T47D (cell line): ENCODE results near the genes CTSH, TMED3 and ARNT2.

DNA sequence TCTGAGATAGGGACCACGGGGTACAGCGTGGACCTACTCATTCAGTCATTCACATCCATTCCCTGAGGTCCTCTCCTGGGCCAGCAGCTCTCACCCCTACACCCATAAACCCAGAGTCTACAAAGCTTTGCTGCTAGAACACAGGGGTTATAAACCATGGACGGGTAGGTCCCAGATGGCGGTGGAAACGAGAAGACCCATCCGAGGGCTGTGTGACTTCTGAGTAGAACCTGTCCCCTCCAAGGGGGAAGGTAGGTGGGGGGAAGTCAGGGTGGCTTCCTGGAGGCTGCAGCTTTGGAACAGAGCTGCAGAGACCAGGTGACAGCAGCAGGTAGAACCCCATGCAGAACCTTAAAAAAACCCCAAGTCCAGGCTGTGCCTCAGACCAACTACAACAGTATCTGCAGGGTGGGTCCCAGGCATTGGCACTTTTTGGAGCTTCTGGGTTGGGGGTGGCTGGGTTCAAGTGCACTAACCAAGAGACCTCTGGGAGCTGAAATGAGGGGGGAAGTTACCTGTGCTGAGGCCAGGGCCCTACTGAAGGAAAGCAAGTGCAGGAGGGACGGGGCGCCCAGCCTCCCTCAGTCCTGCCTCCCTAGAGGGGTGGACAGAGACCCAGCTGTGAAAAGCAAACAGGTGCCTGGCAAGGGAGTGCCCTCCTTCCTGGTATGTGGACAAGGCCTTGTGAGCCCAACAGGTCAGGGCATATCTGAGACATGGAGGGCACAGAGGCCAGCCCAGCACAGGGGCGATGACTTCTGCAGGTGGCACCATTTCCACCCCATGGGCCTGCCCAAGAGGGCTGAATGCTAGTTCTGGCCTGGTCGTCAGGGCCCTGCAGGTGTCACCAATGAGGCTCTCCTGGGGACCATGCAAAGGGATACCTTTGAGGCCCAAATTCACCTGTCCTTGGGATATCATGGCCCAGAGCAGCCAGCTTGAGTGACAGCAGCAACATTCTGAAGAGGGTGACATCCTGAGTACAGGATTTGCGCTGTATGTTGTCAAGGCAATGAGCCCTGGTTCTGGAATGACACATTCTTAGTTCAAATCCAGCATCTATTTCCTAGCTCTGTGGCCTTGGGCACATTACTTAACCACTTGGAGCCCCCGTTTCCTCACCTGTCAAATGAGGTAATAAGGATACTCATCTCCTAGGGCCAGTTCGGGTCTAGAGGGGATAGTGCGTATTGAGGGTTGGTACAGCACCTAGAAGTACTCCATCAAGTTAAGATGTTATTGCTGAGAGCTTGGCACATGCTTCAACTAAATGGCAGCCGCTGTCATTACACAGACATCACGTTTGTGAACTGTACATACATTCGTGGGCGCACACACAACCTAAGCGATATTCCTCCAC lies 18.7 kb downstream of the CTSH start:
- RRBS, result no CpG with 5 or more reads among the region's 19 CpGs

DNA sequence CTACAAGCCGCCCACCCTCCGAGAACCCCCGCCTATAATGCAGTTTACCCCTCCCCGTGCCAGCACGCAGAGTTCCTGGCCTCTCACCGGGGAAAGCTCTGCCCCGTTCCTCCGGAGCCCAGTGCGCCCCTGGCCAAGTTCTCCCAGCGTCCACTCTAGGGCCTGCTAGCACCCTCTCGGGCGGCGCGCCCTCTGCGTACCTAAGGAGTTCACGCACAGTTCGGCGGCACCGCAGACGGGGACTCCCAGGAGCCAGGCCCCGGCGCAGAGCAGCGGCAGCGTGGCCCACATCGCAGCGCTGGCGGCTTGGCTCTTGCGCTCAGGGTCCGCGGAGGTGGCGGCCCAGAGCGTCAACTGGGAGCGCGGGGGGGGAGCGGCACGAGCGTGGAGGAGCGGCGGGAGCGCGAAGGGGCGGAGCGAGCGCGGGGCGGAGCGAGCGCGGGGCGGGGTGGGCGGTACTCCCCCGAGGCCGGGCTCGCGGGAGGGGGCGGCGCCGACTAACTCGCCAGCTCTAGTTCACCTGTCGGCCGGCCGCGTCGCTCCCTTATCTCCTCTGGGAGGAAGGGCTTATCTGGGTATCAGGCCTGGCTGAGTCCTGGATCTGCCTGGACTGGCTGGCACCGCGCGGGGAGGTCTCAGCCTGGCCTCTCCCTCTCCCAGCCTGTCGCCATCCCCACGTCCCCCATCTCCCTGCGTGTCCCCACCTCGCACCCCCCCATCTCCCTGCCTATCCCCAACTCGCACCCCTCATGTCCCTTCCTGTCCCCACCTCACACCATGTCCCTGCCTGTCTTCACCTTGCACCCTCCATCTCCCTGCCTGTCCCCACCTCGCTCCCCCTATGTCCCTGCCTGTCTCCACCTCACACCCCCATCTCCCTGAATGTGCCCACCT lies at the start of gene CTSH:
Gene CTSH (minus strand): TSS at position 356 of the 894 bp plus-strand sequence.
- RRBS, result 1% methylated on average over 9 of the region's 73 CpGs

GRCh38 chr15:78979614-78980172 lies 34.8 kb upstream of the CTSH start:
- RRBS, result no CpG with 5 or more reads among the region's 10 CpGs

GRCh38 chr15:79004294-79004860 lies 59.5 kb upstream of the CTSH start:
- RRBS, result no CpG with 5 or more reads among the region's 8 CpGs

DNA sequence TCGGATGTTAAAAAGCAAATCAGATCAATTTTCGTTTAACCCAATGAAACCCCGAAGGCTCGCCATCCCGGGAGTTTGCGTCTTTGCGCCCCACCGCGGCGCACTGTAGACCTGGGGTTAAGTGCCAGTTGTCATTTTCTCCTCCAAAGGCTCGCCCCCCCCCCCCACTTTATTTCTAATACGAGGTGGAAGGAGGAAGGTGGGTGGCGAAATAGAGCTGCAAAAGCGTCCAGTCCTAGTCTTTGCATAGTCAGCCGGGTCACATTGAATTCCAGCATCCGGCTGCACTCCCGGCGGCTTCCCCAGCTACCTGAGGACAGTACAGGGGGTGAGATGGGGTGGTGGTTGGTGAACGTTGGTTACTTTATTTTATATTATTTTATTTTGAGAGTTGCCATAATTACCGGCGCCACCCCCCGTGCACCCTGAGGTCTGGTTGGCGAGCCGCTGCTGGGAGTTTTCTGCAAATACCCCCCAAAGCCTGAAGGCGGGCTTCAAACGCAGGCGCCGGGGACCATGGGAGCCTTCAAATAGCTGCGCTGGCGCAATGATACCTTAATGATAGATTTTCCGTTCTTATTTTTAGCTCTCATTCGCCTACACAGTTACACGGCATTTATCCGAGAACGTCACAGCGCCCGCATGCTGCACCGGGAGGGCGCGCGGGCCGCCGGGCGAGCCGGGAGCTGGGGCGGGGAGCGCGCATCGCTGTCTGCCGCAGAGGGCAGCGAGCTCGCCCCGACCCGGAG lies 605 bp upstream of the RASGRF1 start:
- RRBS, result 2% methylated on average over 19 of the region's 54 CpGs

DNA sequence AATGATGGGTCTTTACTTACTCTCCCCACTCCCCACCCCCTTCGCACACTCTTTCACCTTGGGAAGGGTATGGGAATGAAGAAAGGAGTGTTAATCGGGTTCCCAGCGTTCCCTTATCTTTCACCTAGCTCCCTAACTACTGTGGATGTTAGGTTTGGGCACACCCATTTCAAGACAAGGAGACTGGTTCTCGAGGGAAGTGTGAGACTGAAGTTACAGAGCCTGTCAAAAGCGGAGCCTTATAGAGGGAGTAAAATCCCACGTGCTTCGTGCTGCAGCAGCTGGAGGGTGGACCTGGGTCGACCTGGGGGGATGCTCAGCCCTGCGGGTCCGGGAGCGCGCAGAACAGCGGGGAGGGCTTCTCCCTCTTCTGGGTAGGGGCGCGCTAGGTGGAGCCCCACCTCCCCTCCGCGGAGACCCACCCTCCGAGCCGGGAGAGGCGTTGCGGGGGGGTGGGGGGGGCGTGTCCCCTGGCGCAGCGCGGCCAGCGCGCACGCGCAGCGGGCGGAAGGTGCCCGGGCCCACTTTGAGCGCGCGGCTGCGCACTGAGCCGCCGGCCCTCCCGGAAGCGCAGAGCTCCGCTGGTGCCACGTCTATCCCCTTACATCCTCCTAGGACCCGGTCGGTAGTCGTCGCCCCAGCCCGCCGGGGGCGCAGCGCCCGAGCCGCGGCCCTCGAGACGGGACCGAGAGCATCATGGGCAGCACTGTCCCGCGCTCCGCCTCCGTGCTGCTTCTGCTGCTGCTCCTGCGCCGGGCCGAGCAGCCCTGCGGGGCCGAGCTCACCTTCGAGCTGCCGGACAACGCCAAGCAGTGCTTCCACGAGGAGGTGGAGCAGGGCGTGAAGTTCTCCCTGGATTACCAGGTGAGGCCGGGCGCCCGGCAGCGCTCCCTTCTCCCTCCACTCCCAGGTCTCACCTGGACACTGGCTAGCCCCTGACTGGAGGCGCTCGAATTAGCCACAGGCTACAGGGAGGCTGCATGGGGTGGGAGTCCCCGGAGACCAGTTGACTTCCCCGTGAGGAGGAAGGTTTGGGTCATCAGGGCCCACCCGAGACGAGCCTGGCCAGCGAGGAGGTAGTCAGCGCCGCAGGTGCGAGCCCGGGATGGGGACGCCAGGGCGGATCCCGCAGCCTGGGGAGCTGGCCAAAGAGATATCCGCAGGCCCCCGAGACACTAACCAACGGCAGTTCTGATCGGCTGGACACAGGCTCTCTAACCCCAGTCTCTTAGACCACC lies at the start of gene TMED3:
Gene TMED3 (plus strand): TSS at position 559 of the 1,238 bp plus-strand sequence.
- RRBS, result 1% methylated on average over 56 of the region's 92 CpGs

- RRBS, result no CpG with 5 or more reads among the region's 9 CpGs
Observed at GRCh38 chr15:79926748-79927124, 29.9 kb upstream of the MTHFS start.

DNA sequence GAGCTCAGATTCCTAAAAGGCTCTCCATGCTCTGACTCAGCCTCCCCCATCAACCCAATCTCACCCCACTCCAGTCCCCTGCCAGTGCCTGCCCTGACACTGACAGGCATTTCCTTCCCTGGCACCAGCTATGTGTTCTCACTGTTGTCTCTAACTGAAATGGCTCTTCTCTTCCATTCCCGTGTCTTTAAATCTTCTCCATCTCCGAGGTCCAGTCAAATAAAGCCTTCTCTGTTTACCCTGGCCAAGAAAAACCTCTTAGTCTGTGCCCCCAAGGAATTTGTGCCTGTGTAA lies 7.4 kb upstream of the BCL2A1 start:
- RRBS, result no CpG with 5 or more reads among the region's 2 CpGs

DNA sequence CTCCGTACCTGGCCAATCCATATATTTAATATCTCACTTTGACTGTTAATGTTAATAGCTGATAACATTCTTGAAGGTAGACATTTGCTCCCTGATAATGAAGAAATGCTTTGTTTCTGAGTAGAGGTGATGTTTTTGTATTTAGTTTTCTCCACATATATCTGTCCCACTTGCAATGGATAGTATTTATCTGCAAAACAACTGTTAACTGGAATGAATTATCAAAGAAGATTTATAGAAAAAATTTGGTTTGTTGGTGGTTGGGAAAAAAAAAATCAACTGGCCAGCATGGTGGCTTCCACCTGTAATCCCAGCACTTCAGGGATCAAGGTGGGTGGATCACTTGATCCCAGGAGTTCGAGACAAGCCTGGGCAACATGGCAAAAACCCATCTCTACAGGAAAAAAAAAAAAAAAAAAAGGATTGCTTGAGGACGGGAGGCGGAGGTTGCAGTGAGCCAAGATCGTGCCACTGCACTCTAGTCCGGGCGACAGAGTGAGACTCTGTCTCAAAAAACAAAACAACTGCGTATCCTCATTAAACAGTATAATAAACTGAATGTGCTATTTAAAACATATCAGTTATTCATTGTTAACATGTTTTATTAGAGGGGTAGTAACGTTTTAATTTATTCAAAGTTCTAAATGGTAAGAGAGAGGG lies 32.6 kb downstream of the ZFAND6 start:
- RRBS, result no CpG with 5 or more reads among the region's 9 CpGs

DNA sequence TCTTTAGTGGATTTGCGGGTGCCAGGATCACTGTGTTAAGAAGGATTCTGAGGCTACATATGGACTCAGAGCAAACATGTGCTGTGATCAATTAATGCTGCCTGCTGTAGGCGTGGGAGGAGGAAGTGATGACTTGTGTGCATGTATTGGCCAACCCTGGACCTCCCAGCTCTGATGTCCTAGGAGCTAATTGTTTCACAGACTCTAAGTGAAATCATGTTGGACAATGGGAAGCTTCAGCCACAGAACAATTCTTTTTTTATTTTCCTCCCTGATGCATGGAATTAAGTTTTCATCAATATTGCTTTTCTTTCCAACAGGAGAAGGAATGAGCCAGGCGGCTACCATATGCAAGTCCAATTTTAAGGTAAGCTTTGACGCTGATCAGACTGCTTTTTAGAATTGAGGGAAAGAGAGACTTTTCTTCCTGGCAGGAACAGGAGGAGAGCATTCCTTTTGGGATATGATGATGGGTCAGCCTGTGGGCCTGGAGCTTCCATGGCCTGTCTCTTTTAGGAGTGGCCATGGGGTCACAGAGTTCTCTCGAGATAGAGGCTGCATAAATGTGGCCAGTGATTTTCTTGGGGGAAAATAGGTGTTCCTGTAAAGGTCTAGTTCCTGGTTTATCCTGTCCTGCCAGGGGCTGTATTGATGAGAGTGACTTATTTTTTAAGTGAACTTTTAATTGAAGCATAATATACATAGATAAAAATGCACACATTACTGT lies 24.6 kb downstream of the FAH start:
- RRBS, result no CpG with 5 or more reads among the region's 5 CpGs

GRCh38 chr15:80210466-80211035 lies 41.5 kb downstream of the CTXND1 start:
- RRBS, result no CpG with 5 or more reads among the region's 6 CpGs

DNA sequence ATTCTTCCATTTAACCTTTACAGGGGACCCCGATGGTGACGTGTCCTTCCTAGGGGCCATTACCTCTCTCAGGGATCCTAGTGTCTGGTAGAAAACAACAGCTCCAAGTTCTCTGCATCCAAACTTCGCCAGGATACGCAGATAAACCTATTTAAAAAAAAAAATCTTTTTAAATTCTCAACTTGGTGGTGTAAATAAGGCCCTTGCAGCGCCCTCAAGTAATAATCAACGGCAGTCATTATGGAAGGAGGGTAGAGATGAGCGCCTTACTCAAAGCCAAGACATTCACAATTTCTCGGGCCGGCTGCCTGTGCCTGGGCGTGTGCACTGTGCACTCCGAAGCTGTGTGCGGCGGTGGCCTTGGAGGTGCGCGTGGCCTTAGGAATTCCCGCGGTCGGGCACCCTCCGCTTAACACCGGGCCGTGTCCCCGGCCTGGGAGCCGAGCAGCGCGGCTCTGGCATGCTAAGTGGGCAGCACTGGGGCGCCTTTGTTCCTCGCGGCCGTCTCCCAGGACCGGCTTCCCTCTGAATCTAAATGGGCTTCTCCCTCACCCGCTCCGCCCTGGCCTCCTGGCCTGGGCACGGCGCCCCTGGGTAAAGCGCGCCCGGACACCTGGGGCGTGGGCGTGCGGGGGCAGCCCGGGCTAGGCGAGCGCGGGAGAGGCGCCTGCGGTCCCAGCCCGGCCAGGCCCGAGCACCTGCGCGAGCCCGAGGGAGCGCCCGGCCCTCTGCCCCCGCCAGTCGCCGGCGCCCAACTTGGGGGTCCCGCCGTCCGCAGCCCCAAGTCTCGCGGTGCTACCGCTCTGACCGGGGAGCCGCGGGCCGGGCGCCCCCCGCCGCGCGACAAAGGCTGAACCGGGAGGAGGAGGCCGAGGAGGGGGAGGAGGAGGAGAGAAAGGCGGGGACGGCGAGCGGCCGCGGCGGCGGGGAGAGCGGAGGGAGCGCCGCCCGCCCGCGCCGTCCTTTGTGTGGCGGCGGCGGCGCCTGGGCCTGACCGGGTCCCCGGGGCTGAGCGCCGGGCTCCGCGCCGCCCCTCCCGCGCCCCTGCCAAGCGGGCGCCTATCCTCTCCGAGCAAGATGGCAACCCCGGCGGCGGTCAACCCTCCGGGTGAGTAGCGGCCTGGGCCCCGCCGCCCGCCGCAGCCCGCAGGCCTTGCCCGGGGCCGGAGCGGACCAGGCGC lies at the start of gene ARNT2:
Gene ARNT2 (plus strand): TSS at position 944 of the 1,181 bp plus-strand sequence.
- RRBS, result 4% methylated on average over 60 of the region's 119 CpGs

DNA sequence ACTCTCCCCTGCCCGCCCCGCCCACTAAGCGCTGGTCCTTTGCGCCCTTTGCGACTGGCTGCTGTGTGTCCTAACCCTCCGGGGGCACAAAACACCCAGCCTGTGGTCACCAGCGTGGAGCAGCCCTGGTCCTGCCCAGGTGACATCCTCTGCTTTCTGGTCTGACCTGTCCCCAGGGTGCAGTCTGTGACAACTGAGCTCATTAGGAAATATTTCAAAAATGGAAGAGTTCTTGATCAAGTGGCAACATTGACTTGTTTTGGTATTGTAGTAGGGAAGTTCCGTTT lies 760 bp downstream of the ARNT2 start:
- RRBS, result 3% methylated on average over 5 of the region's 8 CpGs

DNA sequence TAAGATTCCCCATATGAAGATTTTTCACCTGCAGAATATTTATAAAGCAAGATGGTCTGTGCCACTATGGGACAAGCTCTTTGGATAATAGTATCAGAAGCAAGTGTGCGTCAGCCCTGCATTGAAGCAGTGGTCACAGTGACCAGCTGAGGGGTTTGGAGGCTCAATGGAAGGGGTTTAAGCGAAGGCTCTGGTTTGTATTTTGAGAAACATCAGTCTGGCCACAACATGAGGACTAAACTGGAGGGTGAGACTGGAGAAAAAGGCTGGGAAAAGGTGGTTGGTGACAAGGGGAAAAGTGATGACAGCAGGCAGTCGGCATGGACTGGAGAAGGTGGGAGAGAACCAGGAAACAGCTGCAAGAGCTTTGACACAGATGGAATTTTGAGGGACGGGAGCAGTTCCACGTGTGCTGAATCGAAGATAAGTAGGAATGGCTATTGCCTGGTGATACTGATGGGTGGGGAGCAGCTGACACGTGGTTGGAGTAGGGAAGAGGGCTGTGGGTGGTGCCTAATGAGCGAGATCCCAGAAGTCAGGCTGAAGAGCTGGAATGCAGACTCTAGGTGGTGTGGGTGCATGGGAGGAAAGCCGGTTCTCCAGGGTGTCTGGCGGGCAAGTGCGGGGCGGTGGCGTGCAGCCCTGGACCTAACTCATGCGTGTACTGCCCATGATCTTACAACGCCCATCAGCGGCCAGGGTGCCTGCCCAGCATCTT lies 62.9 kb downstream of the ARNT2 start:
- RRBS, result no CpG with 5 or more reads among the region's 16 CpGs

DNA sequence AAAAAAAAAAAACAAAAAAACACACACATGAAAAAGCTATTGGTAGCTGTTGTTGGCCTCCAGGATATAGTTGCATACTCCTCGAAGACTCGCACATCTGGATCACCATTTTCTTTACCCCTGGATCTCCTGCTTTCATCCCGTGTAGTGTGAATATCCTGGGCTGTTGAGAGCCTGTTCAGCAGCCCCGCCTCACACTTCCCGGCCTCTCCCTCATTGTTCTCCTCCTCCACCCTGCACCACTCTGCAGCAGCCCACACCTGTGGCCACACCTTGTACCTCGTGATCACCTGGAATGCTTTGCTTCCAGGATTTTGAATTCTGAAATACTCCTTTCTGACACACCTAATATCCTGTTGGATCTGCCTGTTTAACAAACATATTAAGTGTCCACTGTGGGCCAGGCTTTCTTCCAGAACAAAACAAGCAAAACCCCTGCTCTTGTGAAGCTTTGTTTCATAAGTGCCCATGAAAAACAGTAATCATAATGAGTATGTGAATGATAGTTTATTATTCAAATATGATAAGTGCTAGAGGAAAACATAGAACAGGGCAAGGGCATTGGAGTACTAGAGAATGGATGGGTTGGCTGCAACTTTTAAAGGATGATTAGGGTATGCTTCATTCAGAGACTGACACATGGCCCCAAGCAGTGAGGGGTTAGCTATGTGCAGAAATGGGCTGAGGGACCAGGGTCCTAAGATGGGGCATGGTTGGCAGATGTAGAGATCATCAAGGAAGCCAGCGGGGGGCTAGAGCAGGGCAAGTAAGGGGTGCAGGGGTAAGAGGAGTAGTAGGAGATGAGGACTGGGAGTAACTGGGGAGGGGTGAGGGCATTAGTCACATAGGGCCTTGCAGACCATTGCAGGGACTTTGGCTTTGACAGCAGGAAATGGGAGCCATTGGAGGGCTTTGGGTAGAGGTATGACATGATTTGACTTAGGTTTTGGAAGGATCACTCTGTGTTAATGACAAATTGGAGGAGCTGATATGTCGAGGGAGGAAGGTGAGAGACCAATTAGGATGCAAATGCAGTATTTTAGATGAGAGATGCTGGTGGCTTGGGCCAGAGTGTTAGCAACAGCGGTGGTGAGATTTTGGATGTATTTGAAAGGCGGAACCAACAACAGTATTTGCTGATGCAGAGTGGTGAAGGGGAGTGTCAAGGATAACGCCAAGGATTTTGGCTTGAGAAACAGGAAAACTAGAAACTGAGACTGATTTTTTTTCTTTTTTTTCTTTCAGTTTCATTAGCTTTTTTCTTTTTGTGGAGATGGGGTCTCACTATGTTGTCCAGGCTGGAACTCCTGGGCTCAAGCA lies 14.8 kb downstream of the ABHD17C start:
- RRBS, result no CpG with 5 or more reads among the region's 11 CpGs

GRCh38 chr15:81003313-81003945 lies 2.7 kb downstream of the TLNRD1 start:
- RRBS, result no CpG with 5 or more reads among the region's 11 CpGs

- RRBS, result no CpG with 5 or more reads among the region's 4 CpGs
Observed at GRCh38 chr15:81007375-81007853, 6.7 kb downstream of the TLNRD1 start.

DNA sequence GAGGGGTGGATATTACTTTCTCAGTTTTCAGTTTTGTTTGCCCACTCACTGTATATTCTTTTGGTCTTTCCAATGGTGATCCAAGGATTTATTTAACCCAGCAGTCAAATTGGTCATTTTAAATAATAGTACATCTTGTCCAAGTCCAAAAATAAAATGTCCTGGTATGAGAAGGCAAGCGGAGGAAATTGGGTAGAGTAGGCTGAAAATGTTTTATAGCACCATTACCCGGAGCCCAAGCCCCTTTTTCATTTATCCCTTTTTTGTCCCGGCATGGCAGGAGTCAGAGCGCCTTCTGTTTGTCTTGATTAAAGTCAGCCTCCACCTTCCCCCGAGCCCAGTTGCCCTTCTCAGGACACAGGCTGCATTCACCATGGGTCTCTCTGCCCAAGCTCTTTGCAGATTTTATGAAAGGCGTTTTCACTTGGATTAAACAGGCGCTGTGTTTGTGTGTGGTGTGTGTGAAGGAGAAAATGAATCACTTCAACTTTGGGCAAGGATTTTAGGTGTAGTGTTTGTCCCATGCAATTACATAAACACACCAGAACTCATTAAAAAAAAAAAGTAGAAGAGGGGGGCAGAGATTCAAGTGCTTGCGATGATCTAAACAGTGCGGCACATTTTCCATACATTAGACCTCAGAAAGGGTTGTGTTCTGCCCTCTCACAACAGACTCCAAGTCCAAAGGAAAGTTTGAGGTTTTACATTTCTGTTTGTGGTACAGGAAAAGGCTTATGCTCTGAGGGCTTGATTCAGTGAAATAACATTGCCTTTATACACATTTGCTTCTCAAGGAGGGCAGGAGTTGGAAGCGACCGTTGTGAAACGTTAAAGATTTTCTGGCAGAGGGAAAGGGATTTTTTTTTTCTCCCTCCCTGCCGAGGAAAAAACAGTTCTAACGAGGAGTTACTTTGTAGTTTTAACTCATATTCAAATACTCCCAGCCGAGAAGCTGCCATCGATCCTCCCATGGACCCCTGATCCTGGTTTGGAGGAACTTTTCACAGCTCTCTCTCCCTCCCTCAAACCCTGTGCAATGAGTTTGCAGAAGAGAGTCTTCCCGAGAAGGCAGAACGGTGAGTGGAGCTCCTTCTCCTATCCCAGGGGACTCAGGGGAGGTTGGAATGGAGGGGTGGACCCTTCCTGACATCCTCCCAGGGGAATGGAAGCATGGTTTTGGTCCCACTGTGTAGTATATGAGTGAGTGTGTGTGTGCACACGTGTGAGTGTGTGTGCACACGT lies 14.4 kb upstream of the IL16 start:
- RRBS, result no CpG with 5 or more reads among the region's 20 CpGs

DNA sequence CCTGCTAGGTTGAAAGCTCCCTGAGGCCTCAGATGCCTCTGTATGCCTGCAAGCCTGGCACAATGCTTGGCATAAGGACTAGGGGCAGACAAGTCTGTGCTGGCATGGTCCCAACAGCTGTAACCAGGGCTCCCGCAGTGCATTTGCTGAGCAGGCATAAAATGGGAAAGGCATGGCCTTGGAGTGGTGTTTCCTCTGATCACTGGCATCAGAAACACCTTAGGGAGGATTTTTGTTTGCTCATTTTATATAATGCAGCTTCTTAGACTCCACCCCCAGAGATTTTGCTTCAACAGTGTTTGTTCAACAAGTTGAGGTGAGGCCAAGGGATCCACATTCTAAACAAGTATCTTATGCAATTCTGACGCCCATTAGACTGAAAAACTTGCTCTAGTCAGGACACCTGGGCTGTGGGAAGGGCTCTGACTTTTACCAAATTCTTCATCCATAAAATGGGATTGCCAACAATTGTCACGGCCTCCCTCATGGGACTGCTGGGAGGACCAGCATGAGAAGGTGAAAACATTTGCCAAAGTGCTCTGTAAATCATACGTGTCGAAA lies 43.1 kb downstream of the STARD5 start:
- RRBS, result no CpG with 5 or more reads among the region's 5 CpGs